ENCODE measurements around a stretch of chr1.

DNA sequence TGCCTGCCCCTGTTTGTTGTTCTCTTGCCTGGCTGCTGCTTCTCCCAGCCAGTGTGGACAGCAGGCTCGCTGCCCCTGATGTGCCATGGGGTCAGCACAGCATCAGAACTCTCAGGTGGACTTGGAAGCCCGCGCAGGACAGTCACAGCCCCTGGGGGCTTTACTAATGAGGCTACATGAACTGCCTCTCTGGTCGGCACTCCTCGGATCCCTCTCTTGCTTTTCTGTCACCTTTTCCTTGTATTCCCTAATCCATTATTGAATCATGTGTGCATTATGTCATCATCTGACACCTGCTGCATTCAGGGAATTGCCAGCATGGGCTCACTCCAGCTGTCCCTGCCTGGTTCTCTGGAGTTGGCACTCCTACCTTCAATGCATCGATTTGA is 100.5 kb upstream of the COA6 start:
- RRBS = no CpG with 5 or more reads among the region's 6 CpGs

DNA sequence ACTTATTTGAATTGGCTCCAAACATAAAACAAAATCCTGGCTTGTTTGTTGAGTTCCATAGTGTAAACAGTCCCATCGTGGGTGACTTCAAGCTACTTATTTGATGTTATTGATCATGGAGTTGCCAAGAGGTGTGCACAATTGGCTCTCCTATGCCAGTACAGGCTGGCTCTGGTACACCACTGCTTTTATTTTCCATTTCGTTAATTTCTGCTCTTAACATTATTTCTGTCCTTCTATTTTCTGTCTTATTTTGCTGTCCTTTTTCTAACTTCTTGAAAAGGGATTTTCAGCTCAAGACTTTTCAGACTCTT is 1.8 kb upstream of the COA6 start:
- RRBS = no CpG with 5 or more reads among the region's 2 CpGs

DNA sequence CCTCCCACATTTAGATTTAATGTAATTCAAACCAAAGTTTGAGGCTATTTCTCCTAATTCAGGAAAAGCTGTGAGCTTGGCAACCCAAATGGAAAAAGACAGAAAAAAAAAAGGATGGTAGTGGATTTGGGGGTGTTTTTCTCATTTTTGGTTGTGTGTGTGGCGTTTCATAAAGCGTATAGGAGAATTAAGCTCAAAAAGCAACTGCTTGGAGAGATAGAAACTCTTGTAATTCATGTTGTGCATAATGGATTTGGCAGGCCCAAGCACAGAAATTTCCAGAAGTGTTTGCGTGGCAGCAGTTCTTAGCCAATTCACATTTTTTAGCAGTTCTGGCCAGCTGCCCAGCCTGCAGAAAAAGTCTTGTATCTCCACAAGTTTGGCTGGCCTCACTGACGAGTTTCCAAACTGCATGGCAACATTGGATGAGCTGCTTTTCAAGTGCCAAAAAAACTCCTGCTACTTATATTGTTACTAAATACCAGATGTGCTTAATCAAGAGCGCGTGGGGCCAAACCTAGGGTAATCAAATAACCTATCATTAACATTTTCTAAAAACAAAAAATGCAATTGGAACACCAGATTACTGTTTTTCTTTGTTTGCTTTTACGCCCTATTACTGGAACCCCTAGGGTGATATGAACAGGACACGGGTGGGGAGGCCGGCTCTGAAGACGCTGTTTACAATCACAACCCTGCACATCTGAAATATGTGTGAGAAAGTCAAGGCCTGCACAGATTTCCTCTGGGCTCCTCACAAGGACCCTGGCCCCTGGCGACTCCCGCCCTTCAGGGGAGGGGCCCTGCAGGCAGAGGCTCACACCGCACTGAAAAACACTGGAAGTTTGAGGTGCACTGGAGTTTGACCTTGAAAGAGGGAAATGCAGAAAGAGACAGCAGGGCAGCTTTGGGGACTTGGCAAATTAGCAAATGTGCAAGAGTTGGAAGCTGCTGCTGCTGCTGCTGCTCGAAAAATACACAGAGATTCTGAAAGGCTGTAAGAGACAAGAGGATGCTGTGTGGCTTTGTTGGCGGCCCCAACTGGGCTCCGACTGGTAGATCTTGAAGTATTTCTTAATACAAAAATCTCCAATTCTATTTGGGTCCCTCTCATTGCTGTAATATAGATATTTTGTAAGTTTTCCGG is 55.2 kb upstream of the TARBP1 start:
- RRBS = no CpG with 5 or more reads among the region's 17 CpGs

DNA sequence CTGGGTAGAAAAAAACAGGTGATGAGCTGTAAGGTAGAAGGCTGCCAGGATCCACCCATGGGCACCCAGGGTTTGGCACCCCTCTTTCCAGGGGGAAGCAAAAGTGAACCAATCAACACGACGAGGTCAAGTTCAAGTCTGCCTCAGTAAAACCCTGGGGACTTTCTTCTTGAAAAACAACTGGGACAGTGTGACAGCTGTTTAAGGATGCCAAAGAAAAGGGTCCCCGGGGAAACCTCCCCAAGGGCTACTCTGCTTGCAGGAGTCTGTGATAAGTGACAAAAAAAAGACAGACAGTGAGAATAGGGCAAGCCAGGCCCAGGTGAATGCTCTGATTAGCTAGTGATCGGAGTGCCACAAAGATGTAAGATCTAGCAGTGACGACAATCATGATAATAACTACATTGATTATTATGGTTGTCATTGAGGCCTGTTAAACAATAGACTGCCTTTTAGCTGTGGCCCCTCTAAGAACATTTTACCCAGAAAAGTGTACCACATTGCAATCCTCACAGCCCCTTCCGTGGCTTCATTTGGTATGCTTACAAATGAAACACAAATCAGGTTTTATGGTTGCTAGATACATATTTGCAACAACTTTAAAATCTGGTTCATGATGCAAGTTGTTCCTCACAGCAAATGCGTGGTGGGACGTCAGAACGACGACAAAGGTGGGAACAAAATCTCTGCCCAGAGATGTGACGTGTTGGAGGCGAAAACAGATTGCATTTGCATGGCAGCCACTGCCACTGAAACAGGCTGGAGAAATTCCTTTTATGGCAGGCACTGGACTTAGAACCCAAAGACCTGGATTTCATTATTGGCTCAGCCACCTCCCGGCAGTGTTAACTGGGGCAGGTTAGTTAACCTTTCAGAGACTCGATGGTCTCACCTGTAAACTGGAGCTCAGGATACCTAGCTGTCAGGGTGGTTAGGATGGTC is 58.8 kb upstream of the TARBP1 start:
- RRBS = no CpG with 5 or more reads among the region's 14 CpGs

GRCh38 chr1:234538412-234538771 is 59.4 kb upstream of the TARBP1 start:
- RRBS = no CpG with 5 or more reads among the region's 11 CpGs

DNA sequence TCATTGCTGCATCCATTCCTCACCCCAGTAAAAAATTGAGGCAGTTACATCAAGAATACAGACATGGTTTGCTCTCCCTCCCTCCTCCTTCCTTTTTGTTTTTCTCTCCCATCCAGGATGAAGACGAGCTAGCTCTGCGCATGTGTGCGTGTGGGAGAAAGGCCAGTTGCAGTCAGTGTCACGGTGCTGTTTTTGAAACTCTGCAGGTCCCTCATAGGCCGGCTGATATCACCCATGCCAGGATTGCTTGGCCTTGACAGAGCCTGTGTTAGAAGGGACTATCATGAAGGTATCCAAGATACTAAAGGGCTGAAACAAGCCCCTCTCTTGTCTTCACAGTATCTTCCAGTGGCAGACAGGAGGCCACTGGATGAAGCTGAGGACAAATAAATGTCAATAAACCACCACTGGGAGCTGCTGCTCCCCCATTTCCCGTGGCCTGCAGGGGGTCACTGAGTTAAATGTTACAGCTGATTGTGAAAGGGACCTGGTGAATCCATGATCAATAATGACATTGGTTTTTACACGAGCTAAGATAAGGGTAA is 64.5 kb upstream of the TARBP1 start:
- RRBS = no CpG with 5 or more reads among the region's 7 CpGs

GRCh38 chr1:234553491-234554083 is 56.4 kb downstream of the IRF2BP2 start:
- RRBS = no CpG with 5 or more reads among the region's 15 CpGs

DNA sequence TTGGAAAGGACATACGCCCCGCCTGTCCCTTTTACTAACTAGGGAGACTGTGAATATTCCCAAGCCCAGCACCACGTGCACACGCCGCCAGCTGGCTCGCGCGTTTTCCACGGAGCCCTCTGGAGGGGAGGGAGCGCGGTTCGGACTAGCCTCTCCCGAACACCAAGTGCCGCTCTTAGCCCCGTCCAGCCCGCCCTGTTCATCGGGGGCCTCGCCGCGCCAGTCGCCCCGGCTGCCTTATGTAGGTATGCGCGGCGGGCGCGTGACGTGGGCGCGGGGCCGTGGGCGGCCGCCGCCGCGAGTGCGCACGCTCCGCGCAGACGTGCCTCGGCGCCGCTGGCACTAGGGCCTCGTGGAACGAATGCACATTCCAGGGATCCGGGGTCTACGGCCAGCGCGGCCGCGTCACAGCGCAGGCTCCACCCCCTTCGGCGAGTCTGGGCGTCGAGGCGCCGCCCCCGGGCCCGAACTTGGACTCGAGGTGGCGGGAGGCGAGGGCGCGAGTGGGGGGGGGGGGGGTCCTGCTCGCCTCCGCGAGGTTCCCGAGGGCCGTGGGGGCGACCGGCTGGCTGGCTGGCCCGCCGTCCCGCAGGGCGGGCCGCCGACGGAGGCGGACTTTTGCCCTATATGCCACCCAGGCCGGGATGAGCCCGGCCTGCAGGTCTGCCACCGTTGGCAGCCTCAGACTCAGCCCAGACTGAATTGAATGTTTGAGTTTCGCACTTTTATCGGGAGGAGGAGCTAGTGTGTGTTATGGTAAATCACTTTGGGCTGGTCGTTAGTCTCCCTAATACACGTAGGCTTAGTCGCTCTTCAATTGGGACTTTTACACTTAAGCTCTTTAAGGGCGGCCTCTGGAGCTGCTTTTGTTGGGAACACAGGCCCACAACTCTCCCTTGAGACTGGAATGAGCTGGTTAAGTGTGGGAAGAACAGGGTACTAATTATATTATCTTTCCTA is 968 bp upstream of the IRF2BP2 start:
- RRBS = 2% methylated on average over 21 of the region's 90 CpGs

- RRBS = no CpG with 5 or more reads among the region's 12 CpGs
These were observed 1.8 kb upstream of the IRF2BP2 start for GRCh38 chr1:234611626-234612378.

DNA sequence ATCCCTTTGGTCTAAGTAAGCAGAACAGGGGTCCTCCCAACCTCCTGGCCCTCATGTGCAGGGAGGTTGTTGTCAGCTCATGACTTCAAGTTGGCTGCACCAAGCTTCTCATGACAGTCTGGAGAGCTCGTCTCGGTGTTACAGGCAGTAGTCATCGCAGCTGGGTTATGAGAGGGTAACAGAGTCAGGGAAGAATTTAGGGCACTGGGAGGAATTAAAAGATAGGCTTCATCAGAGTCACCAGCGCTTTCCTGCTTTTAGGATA is 92.6 kb upstream of the IRF2BP2 start:
- RRBS = no CpG with 5 or more reads among the region's 4 CpGs

- RRBS = no CpG with 5 or more reads among the region's 12 CpGs
These were observed 111.7 kb upstream of the IRF2BP2 start for GRCh38 chr1:234721545-234722284.

GRCh38 chr1:234726166-234727171 is 116.5 kb upstream of the IRF2BP2 start:
- RRBS = no CpG with 5 or more reads among the region's 15 CpGs

DNA sequence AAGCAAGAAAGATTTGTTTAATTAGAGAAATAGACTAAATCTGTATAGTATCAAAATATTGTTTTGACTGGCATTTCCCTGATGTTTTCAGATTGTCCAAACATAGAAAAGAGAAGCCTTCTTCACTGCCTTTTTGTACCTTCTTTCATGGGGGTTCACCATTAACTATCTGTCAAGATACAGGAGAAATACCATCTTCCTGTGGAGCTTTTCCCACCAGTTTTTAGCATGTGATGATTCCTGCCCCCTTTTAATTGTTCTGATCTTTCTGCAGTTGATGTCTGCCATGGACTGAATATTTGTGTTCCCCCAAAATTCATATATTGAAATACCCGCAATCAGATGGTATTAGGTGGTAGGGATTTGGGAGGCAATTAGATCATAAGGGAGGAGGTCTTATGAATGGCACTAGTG is 143.6 kb upstream of the IRF2BP2 start:
- RRBS = no CpG with 5 or more reads among the region's 1 CpG

DNA sequence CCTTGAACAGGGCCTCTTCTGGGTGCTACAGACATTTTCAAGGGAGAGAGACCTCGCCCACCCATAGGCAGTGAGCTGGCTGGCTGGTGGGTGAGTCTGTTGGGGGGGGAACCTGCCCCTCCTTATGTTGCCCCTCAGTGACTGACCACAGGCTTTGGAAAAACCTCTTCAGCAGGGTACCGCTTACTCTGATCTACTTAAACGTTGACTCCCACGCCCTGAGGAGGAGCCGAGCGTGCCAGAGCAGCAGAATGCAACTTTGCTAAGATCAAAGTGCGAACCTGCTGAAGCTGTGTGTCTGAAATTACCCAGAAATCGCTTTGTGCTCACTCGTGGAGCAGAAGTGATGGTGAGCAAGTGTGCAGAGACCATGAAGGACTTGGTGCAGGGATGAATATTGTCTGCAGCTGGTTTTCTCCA is 158.7 kb upstream of the IRF2BP2 start:
- RRBS = no CpG with 5 or more reads among the region's 9 CpGs

GRCh38 chr1:234809533-234810035 is 199.6 kb upstream of the IRF2BP2 start:
- RRBS = no CpG with 5 or more reads among the region's 11 CpGs

- RRBS = no CpG with 5 or more reads among the region's 4 CpGs
These were observed 235.2 kb upstream of the IRF2BP2 start for GRCh38 chr1:234845165-234845616.

DNA sequence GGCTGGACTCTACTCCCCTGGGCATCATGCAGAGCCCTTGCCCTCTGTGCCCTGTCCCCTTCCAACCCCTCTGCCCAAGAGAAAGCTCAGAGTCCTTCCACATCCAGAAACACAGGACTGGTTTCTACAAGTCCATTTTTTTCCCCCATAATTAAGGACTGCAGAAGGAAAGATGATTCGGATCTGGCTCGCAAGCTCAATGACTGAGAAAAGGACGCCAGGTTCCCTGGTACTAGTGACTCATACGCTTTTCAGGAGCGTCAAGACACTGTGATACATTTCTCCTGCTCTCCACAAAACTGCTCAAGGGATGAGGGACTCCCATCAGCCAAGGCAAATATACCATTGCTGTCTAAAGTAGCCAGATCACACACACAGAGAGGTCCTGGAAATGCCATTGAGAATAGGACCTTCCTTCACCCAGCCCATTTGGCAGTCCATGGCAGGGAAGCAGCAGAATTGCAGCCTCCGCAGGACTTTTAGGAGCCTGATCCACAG is 253.5 kb upstream of the IRF2BP2 start:
- RRBS = no CpG with 5 or more reads among the region's 6 CpGs

DNA sequence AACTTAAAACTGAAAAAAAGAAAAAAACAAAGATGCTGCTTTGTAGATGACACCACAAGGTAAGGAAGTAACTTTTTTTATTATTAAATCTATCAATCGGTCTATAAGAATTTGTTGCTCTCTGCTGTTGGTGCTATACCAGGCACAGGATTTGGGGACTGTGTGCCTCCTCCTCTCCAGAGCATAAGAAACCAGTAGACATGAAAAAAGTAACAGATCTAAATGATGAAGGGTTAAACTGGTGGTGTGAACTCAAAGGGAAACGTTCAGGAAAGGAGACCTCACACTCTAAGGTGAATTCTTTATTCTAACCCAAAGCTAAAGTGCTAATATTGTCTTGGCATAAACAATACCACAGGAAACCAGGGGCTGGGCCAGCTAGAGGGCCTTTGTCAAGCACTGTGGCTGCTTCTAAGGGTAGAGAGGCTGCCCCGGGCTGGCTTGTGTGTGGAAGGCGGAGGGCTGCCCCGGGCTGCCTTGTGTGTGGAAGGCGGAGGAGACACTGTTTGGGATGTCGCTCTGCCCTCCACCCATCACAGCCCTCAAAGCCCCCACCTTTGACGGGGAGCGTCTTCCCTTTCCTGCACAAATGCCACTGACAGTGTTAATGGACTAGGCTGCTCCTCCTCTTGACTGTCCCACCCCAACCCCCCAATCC is 217.0 kb downstream of the TOMM20 start:
- RRBS = 67% methylated on average over 2 of the region's 9 CpGs

DNA sequence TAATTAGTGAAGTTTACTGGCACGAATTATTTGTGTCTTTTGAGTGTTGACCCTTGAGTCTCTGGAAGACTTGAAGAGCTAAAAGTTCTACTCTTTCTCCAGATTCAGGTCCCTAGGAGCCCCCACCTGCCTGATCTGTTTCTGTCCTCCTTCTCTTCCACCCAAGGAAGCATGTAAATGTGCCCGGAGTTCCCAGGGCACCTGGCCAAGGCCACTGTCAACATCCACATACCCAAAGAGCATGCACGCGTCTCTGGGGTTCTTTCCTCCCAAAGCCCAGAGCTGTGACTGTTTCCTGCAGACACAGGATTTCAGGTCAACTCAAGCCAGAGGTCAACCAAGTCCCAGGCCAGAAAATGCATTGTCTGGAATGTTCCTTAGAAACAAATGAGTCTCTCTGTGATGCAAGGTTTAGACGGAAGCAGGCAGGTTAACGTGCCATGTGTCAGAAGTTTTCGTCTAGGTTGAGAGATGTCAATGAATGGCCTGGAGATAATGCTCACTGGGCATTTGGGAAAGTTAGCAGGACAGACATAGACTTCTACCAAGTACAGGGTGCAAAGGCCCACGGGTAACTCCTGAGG is 207.0 kb downstream of the TOMM20 start:
- RRBS = no CpG with 5 or more reads among the region's 8 CpGs

- RRBS = no CpG with 5 or more reads among the region's 10 CpGs
These were observed 194.0 kb downstream of the TOMM20 start for GRCh38 chr1:234934384-234935221.